ENCODE measurements around a stretch of chr17.

- RRBS, 2 experiments, result no CpG with 5 or more reads among the region's 2 CpGs
Observed at GRCh38 chr17:65035119-65035572, 21.4 kb downstream of the GNA13 start.

DNA sequence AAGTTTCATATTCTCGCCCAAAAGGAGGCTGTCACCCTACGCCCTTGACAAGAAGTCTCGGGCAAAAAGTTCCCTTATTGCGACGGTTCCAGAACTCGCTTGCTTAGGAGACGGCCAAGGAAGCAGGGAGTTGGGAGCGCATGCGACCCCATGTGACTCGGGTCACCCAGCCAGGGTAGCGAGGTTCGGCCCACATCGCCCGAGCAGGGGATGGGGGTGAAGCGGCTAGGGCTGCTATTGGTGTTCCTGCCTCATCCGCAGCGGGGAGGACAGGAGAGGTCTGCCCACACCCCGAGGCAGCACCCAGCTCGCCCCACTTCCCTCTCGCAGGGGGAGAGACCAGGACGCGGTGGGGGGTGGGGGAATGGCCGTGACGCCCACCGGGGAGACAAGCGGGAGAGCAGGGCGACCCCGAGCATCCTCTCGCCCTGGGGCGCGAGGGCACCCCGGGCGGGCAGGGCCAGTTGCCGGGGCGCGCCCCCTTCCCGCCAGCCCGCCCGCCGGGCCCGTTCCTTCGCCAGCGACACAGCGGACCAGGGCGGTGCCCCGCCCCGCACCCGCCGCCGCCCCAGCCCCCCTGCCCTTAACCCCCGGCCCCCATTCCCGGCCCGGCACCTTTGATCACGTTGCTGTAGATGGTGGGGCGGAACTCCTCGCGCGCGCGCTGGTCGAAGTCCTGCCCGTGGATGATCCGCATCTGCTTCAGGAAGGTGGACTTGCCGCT, 682 bp downstream of the GNA13 start:
- RRBS, 2 experiments, result under 1 to 2% methylated on average over 17 of the region's 64 CpGs

GRCh38 chr17:65156324-65157440, 19.5 kb downstream of the RGS9 start:
- RRBS, 2 experiments, result no CpG with 5 or more reads among the region's 26 CpGs

DNA sequence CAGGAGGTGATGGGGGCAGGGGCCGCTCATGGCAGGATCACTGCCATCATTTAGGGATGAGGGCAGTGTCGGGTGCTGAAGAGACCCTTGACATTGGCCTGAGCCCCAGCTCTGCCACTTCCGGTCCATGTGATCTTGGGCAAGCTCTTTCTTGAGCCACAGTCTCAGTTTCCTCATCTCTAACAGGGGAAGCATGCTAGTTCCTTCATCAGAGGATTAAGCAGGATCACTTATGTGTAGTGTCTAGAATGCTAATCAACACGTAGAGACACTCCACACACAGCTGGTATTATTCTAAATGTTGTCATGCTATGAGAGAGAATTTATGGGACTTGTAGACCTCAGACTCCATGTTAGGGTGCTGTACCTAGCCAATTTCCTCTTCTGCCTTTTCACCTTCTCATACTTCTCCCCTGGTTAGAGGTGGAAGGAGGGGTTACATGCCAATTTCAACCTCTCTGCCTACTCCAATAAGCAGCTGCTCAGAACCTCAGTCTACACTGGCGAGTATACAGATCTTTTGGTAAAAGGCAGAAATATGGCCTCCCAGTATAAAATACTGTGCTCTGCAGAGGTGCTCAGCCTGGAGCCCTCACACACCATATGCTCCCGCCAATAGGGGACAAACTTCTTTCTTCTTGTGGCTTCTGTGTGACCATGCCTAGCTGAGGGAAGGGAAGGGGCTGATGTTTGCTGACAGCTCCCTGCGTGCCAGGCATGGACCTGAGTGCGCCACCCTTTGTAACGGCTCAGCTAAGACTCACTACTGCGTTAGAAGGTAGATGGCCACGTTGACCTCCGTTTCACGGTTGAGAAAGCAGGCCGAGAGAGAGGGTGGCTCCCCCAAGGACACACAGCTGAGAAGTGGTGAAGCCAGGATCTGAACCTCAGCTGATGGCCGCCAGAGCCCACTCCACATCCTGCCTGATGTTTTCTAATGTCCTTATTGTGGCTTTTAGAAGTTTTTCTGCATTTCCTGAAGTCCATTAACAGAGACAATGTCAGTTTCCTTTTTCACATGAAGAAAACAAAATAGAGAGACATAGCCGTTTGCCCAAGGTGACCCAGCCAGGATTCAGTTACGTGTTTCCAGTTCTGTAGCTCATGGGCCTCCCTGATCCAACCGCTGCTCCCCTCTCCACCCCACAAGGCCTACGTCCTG, 44.8 kb downstream of the RGS9 start:
- RRBS, 2 experiments, result no CpG with 5 or more reads among the region's 19 CpGs

DNA sequence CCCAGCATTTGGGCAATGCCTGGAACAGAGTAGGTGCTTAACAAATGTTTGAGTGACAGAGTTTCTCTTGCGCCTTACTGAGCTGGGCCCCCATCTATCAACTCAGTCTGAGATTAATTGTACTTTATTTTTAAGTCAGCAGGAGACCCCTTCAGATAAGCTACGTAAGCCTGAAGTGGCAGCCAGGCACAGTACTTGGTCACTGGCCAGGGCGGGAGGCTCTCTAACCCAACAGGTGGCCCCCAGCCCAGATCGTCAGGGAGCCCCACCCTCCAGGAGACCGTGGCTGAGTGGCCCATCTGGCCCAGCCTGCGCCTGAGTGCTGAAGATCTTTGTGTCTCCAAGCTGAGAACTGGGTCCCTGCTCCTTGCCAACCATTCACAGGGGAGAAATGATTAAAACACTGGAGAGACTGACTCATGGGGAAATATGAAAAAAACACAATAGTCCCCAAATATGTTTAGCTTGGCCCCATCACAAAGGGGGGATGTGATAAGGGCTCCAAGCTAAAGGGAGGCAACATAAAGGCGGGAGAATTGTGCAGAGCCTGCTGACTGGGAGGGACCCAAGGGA, 75.6 kb downstream of the AXIN2 start:
- RRBS, 2 experiments, result no CpG with 5 or more reads among the region's 7 CpGs

GRCh38 chr17:65515492-65516000, 45.9 kb downstream of the AXIN2 start:
- RRBS, 2 experiments, result no CpG with 5 or more reads among the region's 7 CpGs

GRCh38 chr17:65556366-65557062, 4.9 kb downstream of the AXIN2 start:
- RRBS, 2 experiments, result no CpG with 5 or more reads among the region's 13 CpGs

DNA sequence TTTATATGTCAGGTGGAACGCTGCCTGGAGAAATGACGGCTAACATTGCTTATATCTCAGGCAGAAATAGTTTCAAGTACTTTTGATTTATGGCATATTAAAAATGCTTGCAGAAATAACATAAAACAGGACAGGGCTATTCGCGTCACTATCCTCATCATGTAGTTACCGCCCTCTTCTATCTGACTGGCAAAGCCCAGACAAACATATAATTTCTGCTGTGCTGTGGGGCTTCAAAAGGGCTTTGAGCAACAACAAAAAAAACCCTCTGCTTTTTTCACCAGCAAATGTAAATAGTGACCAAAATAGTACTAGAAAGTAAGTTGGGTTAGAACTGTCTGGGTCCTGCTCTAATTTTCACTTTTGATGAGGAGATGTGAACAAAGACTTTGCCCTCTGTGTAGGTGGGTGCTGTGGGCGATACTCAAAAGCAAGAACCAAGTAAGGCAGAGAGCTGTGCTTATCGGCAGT, 151.0 kb upstream of the AXIN2 start:
- RRBS, 2 experiments, result no CpG with 5 or more reads among the region's 7 CpGs

- RRBS, 2 experiments, result no CpG with 5 or more reads among the region's 5 CpGs
Observed at GRCh38 chr17:66021044-66021488, 170.9 kb downstream of the CEP112 start.

- RRBS, 2 experiments, result no CpG with 5 or more reads among the region's 6 CpGs
Observed at GRCh38 chr17:66187162-66188031, 4.5 kb downstream of the CEP112 start.

GRCh38 chr17:66567009-66568014, 264.9 kb downstream of the PRKCA start:
- RRBS, 2 experiments, result no CpG with 5 or more reads among the region's 15 CpGs

DNA sequence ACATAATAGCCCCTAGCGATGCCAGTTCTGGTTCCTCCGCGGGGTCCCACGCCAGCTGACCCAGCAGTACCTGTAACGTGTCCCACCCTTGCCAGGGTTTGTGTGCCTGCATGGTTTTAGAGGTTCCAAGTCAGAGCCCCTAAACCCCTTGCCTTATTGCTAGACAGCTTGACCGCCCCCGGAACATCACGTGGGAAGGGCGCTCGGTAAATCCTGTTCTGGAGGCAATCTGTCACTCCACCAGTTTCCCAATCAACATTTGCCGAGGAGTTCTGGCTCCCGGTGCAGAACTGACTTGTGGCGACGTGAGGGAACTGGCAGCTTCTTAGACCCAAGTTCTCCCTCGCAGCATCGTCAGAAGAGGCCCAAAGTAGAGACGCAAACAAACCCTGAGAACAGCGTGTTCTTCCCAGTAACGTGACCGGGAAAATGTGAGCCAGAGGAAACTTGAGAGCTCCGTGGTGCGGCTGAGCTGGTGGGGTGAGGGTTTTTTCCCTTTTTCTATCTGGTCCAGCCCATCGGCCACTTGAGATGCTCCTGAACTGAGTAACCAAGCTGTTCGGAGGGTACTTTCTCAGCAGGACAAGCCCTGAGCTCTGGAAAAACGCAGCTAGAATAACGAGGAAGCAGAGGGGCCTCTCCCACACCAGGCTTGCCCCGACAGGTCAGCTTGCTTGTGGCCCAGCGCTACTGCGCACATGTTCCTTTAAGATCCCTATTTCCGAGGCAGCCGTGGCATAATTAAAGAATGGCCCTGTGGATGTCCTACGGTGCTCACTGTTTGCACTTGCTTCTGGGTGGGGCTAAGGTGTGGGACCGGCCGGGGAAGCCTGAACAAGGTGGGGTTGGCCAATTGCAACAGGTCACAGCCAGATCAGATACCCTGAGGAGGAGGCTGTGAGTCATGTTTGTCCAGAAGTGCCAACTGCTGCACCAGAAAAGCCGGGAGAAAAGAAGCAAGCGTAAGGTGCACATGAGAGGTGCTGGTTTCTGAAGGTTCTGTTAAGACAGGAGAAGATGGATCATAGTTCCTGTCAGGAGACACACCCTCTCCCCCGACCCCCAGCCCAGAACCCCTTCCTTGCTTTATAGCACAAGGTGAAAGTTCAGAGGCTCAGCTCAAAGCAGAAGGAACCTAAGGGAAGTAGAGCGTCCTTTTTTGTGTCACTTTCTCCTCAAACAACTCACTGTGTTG, 158.7 kb upstream of the CACNG5 start:
- RRBS, 2 experiments, result 6 to 10% methylated on average over 7 to 8 of the region's 38 CpGs

GRCh38 chr17:66697761-66698617, 136.9 kb upstream of the CACNG5 start:
- RRBS, 2 experiments, result no CpG with 5 or more reads among the region's 1 CpG

DNA sequence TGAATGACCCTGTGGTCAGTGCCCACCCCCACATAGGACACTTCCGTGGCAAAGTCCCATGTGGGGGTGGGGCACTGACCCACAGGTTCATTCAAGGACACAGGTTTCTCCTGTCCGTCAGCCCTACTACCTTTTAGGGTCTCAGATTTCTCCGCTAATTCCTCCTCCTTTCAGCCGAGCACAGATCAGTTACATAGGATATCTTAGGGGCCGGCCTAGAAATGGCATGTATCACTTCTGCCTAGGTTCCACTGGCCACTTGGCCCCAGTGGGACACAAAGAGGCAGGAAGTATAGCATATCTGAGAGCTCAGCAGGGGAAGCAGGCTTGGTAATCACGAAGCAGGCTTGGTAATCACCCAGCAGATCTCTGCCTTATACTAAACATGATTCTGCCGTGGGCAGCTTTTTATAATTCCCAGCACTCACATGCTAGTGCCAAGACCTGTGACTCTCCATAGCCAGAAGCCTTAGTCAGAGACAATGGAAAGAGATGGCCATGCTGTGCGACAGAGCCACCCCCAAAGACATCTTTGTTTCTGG, 59.7 kb upstream of the CACNG5 start:
- RRBS, 2 experiments, result no CpG with 5 or more reads among the region's 8 CpGs

DNA sequence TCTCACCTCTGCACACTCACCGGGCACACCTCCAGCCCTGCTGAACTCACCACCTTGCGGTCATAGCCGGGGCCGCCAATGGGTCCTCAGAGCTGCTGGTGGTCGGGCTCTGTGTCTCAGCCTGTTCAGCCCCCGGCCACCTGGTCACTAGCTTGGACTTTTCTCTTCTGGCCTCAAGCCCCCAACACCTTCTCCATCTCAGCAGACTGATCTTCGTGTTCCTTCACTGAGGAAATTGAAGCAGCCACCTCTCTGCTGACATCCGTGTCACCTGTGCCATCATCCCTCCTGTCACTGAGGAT, 53.5 kb upstream of the CACNG4 start:
- RRBS, 2 experiments, result 57 to 73% methylated on average over 6 of the region's 8 CpGs

DNA sequence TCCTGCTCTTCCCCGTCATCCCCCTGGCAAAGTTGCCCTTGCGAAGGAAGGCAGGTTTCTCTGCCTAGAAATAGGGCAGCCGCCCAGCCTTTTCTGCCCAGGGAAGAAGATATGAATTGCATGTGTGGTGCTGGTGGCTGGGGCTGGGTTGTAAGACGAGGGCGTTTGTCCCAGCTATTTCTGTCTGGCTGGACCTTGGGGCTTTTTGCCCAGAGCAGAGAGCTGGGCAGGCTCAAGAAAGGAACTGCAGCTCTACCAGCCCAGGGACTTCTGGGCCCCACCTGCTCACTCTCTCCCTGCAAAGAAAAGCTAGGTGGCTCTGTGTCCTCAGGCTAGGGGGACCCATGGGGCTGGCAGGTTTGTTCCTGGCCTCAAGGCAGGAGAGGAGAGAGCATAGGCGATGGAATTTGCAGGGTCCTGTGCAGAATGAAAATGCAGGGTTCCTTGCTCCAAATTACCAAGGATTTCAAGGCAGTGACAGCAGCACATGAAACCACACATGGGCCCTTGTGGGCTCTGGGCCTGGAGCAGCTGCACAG, 638 bp downstream of the CACNG1 start:
- RRBS, 2 experiments, result no CpG with 5 or more reads among the region's 6 CpGs

DNA sequence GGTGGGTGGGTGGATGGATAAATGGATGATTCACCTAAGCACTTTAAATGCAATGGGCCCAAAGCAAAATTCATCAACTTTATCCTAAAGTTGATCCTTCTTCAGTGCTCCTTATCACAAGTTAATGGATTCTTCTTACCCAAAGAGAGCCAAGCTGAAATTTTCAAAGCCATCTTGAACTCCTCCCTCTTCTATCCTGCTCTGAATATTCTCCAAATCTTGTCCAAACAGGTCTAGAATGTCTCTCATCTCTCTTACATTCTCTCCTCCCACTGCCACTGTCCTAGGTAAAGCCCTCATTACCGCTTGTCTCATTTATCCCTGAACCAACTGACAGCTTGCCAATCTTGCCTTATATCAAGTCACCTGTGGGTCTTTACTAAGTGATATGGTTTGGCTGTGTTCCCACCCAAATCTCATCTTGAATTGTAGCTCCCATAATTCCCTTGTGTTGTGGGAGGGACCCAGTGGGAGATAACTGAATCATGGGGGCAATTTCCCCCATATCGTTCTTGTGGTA, 48.3 kb downstream of the HELZ start:
- RRBS, 2 experiments, result no CpG with 5 or more reads among the region's 2 CpGs

GRCh38 chr17:67245816-67246187, 806 bp upstream of the HELZ start:
- RRBS, 2 experiments, result 4 to 8% methylated on average over 32 of the region's 42 CpGs

GRCh38 chr17:67400140-67400668, 23.1 kb downstream of the PITPNC1 start:
- RRBS, 2 experiments, result no CpG with 5 or more reads among the region's 6 CpGs